ENCODE measurements around a stretch of chr14.

DNA sequence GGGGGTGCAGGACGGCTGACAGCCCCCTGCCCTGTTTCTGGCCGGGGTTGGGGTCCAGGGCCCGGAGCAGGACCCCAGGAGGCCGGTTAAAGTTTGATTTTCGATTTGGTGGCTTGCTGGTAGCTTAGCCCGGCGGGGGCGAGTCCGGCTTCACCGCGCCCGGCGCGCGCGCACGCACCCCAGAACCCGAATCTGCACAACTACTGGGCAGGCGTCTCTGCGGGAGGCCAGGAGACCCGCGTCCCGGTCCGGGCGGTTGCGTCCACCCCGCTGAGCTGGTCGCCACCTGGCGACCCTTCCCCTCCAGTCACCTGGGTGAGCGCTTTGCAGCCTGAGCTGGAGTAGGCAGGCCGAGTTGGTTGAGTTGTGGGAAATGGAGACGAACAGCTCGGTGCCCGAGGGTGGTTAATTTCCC is 948 bp downstream of the SIPA1L1 start:
CAGE:
- cytosol, long polyA minus RNA = start-site peak on the plus strand centred at position 189 of the sequence, 17 bp wide, 13 reads
- cytosol, long polyA plus RNA = no peak
- long polyA plus RNA = no peak
- nucleus, long polyA minus RNA = start-site peak on the plus strand centred at position 178 of the sequence, 51 bp wide, 19 reads
- nucleus, long polyA plus RNA = start-site peak on the plus strand centred at position 209 of the sequence, 124 bp wide, 22 and 19 reads in 2 replicates

GRCh38 chr14:71340026-71340572 is 19.8 kb downstream of the SIPA1L1 start:
CAGE:
- cytosol, long polyA minus RNA = no peak
- cytosol, long polyA plus RNA = no peak
- long polyA plus RNA = no peak
- nucleus, long polyA minus RNA = no peak
- nucleus, long polyA plus RNA = no peak

DNA sequence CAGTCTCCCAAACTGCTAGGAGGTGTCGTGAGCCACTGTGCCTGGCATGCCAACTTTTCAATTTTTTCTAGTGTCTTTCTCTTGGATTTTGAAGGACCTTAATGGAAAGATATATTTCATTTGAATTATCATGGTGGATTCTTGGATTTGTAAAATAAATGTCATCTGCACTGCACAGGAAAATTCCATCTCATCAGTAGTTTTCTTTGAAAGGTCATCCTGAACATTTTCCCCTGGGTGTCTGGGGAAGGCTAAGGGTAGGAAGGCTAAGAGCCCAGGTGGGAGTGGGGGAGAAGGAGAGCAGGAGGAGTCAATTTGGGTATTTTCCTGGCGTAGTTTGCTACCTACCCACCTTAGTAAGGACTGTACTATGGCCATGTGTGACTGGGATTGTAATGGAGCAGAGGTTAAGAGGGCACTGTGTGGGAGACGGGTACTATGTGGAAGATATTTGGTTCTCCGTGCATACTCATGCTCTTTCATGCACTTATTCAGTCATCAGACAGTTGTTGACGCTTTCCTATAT is 24.6 kb downstream of the SIPA1L1 start:
CAGE:
- cytosol, long polyA minus RNA = no peak
- cytosol, long polyA plus RNA = no peak
- long polyA plus RNA = no peak
- nucleus, long polyA minus RNA = no peak
- nucleus, long polyA plus RNA = no peak

GRCh38 chr14:71418800-71419302 is 98.6 kb downstream of the SIPA1L1 start:
CAGE:
- cytosol, long polyA minus RNA = no peak
- cytosol, long polyA plus RNA = no peak
- long polyA plus RNA = no peak
- nucleus, long polyA minus RNA = no peak
- nucleus, long polyA plus RNA = no peak

GRCh38 chr14:71585949-71586571 is 265.8 kb downstream of the SIPA1L1 start:
CAGE:
- cytosol, long polyA minus RNA = no peak
- cytosol, long polyA plus RNA = no peak
- long polyA plus RNA = no peak
- nucleus, long polyA minus RNA = no peak
- nucleus, long polyA plus RNA = no peak

DNA sequence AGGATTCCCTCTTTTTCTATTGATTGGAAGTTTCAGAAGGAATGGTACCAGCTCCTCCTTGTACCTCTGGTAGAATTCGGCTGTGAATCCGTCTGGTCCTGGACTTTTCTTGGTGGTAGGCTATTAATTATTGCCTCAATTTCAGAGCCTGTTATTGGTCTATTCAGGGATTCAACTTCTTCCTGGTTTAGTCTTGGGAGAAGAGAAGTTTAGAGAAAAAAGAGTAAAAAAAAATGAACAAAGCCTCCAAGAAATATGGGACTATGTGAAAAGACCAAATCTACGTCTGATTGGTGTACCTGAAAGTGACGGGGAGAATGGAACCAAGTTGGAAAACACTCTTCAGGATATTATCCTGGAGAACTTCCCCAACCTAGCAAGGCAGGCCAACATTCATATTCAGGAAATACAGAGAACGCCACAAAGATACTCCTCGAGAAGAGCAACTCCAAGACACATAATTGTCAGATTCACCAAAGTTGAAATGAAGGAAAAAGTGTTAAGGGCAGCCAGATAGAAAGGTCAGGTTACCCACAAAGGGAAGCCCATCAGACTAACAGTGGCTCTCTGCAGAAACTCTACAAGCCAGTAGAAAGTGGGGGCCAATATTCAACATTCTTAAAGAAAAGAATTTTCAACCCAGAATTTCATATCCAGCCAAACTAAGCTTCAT is 253.4 kb upstream of the RGS6 start:
CAGE:
- cytosol, long polyA minus RNA = no peak
- cytosol, long polyA plus RNA = no peak
- long polyA plus RNA = no peak
- nucleus, long polyA minus RNA = no peak
- nucleus, long polyA plus RNA = no peak

DNA sequence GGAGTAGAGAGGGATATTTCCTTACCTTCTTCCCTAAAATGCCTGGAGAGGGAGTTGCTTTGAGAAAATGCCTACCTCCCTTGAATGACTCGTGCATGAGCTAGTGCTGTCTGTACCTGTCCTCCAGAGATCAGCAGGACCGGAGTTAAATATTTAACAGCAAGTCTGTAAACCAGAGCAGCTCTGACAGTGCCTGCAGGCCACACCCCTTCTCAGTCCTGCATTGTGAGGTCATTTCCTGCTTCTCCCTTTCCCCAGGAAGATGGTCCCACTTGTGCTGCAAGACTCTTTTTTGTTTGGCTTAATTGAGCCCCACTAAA is 192.7 kb upstream of the RGS6 start:
CAGE:
- cytosol, long polyA minus RNA = no peak
- cytosol, long polyA plus RNA = no peak
- long polyA plus RNA = no peak
- nucleus, long polyA minus RNA = no peak
- nucleus, long polyA plus RNA = no peak

DNA sequence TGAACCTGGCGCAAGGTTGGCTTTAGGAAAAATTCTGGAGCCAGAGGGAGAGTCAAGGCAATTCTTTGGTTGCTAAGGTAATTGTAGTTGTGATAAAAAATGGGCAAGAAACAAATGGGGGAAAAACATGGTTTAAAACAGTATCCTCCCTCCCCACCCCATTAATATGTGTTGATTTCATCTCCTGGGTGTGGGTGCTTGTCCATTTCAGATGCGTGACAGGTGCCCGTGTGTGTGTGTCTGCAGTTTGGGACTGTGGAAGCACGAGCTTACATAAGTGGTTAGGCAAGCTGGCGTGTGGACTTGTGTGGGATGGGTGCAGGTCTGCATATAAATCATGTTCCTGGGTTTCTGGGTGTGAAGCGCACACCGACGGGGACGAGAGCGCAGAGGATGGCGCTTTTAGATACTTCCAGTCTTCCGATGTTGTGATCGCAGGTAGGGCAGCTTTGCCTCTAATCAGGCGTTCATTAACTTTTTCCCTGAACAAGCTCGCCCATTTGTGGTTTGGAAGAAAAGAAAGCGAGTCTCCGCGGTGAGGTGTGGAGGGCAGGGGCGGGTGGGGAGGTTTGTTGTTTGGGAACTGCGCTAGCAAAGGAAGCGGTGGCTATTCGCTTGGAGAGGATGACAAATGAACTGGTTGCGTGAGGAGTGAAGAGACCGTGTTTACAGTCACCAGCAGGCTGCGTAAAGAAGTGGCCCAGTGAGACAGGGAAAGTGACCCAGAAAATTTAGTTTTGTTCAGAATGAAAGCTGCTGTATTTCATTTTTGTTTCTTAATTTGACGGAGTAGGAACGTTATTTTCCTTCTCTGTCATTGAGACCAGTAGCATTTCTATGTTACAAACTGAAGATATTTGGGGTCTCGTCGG is 872 bp downstream of the RGS6 start:
CAGE:
- cytosol, long polyA minus RNA = no peak
- cytosol, long polyA plus RNA = no peak
- long polyA plus RNA = no peak
- nucleus, long polyA minus RNA = no peak
- nucleus, long polyA plus RNA = no peak

GRCh38 chr14:71985805-71986240 is 53.6 kb downstream of the RGS6 start:
CAGE:
- cytosol, long polyA minus RNA = no peak
- cytosol, long polyA plus RNA = no peak
- long polyA plus RNA = no peak
- nucleus, long polyA minus RNA = no peak
- nucleus, long polyA plus RNA = no peak

GRCh38 chr14:72332921-72333389 is 400.7 kb downstream of the RGS6 start:
CAGE:
- cytosol, long polyA minus RNA = no peak
- cytosol, long polyA plus RNA = no peak
- long polyA plus RNA = no peak
- nucleus, long polyA minus RNA = no peak
- nucleus, long polyA plus RNA = no peak

GRCh38 chr14:72683683-72684155 is 210.2 kb downstream of the DPF3 start:
CAGE:
- cytosol, long polyA minus RNA = no peak
- cytosol, long polyA plus RNA = no peak
- long polyA plus RNA = no peak
- nucleus, long polyA minus RNA = no peak
- nucleus, long polyA plus RNA = no peak

GRCh38 chr14:72850277-72850710 is 43.6 kb downstream of the DPF3 start:
CAGE:
- cytosol, long polyA minus RNA = no peak
- cytosol, long polyA plus RNA = no peak
- long polyA plus RNA = no peak
- nucleus, long polyA minus RNA = no peak
- nucleus, long polyA plus RNA = no peak

CAGE:
- cytosol, long polyA minus RNA = no peak
- cytosol, long polyA plus RNA = no peak
- long polyA plus RNA = no peak
- nucleus, long polyA minus RNA = no peak
- nucleus, long polyA plus RNA = no peak
These were observed 864 bp downstream of the DPF3 start for GRCh38 chr14:72892812-72893662.

CAGE:
- cytosol, long polyA minus RNA = no peak
- cytosol, long polyA plus RNA = no peak
- long polyA plus RNA = no peak
- nucleus, long polyA minus RNA = no peak
- nucleus, long polyA plus RNA = no peak
These were observed 490 bp upstream of the RBM25 start for GRCh38 chr14:73057920-73058168.

DNA sequence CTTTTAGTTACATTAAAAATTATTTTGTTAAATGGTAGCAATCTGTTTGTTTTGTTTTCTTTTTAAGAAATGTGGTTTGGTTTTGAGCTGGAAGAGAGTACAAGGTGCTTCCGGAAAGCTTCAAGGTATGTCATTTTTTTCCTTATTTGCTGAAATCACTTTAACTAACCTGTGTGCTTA is 25.0 kb downstream of the RBM25 start:
CAGE:
- cytosol, long polyA minus RNA = no peak
- cytosol, long polyA plus RNA = no peak
- long polyA plus RNA = no peak
- nucleus, long polyA minus RNA = no peak
- nucleus, long polyA plus RNA = no peak

DNA sequence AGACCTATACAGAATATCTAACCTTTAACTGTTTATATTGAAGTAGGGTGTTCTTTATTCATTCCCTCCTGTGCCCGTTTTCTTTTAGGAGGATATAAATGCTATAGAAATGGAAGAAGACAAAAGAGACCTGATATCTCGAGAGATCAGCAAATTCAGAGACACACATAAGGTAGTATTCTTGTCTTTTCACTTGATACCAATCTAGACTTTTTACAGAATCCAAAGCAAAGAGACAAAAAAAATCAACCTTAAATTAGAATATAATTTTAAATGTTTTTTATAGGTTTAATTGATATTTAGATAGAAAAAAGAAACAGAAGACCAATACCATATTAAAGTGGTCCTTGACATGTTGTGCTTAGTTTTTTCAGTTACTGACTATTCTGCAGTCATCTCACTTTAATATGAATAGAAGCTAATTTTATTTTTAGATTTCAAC is 36.7 kb upstream of the PSEN1 start:
CAGE:
- cytosol, long polyA minus RNA = start-site peak on the plus strand centred at position 143 of the sequence, 44 bp wide, 96 reads
- cytosol, long polyA plus RNA = no peak
- long polyA plus RNA = no peak
- nucleus, long polyA minus RNA = start-site peak on the plus strand centred at position 129 of the sequence, 77 bp wide, 272 reads; start-site peak on the minus strand centred at position 144 of the sequence, 57 bp wide, 19 reads; start-site peak on the minus strand centred at position 263 of the sequence, 36 bp wide, 12 reads
- nucleus, long polyA plus RNA = no peak

DNA sequence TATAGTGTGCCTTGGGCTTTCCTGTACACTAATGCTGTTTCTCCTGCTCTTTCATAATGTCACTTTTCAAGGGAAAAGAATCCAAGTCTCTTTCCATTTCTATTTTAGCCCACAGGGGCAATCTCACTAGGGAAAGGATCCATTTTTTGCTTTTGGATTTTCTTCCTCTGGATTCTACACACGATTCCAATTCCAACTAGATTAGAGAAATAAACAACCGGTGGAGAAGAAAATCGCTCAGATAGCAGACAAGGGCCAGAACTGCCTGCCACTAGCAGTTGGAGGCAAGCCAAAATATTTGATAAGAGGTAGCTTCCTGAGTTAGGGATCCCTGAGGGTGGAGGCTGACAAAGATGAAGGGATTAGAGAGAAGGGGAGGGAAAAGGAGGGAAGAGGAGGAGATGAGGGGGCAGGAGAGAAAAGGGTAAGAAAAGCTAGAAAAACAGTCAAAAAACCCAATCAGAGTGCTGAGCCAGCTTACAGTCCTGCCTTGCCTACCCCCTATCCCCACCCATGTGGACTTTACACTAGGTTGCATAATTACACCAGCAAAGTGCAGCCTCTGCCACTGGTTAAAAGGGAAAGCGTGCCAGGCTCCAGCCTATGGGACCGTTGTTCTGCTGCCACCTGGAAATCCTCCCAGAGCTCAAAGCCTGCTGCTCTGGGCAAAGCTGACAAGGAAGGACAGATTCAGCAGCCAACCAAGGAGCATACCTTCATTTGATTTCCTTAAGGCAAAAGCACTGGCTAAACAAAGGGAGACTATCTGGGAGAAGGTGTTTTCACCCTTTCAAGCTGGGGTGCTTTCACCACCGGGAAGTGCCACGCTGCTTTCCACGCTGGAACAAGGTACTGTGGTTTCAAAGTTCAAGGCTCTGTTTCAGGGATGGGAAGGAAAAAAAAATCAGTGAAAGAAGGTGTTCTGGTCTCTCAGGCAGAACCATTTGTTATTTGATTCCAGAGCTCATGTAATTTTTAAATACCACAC is 3.8 kb upstream of the NUMB start:
CAGE:
- cytosol, long polyA minus RNA = no peak
- cytosol, long polyA plus RNA = no peak
- long polyA plus RNA = no peak
- nucleus, long polyA minus RNA = no peak
- nucleus, long polyA plus RNA = no peak

CAGE:
- cytosol, long polyA minus RNA = no peak
- cytosol, long polyA plus RNA = no peak
- long polyA plus RNA = no peak
- nucleus, long polyA minus RNA = no peak
- nucleus, long polyA plus RNA = no peak
These were observed 10.6 kb upstream of the ACOT1 start for GRCh38 chr14:73526281-73526855.

GRCh38 chr14:73536262-73536487 is 768 bp upstream of the ACOT1 start:
CAGE:
- cytosol, long polyA minus RNA = no peak
- cytosol, long polyA plus RNA = no peak
- long polyA plus RNA = no peak
- nucleus, long polyA minus RNA = no peak
- nucleus, long polyA plus RNA = no peak

GRCh38 chr14:73569645-73570103 is 661 bp downstream of the ACOT2 start:
CAGE:
- cytosol, long polyA minus RNA = no peak
- cytosol, long polyA plus RNA = no peak
- long polyA plus RNA = no peak
- nucleus, long polyA minus RNA = no peak
- nucleus, long polyA plus RNA = no peak

All from keratinocyte (primary cell).